Measurements from ENCODE around the genes SPEM1, CHRNB1 and ZBTB4.

- PRO-cap: no peak
These were observed at the start of gene SPEM1 for GRCh38 chr17:7420271-7420490. SPEM1 (plus strand) TSS chr17:7420324.

GRCh38 chr17:7439989-7440685 lies 825 bp downstream of the FGF11 start:
- PRO-cap: bidirectional peak, plus-strand start at chr17:7440146, minus-strand start at chr17:7440090; bidirectional peak, plus-strand start at chr17:7440434, minus-strand start at chr17:7440367; bidirectional peak, plus-strand start at chr17:7440808, minus-strand start at chr17:7440485

- PRO-cap: unidirectional peak, plus-strand start at chr17:7445073
These were observed at the start of gene CHRNB1 for GRCh38 chr17:7444694-7445175. CHRNB1 (plus strand) TSS chr17:7445061.

DNA sequence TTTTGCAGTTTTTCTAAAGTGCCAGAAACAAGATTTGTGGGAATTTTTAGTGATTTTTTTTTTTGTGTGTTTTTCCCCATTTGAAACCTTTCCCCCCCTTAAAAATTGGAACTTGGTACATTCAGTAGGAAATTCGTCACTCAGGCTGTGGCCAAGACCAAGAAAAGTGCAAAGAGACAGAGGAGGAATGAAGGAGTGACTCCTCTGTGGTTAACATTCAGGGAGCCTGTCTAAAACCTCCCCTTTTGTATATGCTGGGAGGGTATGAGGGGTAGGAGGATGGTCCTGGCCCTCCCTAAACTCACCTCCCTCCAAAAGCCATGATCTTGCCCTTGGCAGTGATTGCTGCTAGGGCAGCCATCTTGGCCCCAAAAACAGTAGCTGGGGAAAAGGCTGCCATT lies 15.2 kb downstream of the CHRNB1 start:
- PRO-cap: no peak

DNA sequence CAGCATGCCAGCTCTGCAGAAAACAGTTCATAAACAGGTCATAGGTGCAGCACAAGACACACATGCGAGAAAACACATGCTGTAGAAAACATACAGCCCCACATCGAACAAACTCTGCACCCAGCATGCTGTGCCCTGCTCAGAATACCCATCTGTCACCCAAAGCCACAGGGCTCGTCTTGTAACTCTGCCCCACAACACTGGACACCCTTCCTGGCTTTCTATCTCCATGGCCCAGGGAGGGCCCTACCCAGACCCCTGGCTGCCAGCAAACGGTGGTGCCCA lies 899 bp downstream of the ZBTB4 start:
- PRO-cap: no peak

DNA sequence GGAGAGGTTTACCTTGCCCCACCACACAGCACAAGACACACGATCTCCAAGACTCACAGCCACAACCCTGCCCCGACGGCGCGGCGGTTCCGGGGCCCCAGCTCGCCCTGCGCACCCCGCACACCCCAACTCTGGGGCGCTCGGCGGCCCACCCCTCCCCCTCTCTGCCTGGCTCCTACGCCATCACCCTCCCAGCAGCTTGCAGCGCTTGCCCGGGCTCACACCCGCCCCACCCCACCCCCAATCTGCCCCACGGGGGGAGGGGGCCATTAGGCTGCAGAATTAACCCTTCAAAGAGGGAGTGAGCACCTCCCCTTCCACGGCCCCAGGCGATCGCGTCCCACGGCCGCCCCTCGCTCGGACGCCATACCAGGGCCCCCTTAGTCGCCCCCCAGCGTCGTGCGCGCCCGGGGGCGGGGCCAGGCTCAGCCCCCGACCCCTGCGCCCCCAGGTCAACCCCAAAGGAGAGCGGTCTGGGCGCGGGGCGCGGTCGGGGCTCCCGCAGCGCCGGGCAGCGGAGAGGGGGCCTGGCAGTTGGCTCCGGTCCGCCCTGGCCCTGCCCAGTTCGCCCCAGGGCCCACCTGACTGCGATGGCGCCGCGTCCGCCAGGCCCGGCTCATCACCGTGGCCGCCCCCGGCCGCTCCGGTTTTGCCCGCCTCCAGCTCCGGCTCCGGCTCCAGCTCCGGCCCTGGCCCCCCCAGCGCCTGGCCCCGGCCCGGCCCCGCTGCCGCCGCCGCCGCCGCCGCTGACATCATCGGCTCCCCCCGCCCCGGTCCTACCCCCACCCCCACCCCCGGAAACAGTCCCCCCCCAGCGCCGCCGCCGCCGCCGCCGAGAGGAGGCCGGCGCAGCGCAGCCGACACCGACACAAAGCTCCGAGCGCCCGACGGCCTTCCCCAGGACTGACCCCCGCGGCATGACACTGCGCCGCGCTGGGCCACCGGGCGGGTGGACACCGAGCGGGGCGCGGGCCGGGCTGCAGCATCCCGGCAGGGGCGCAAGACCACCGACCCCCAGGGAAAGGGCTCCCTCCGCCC lies at the start of gene ZBTB4:
Gene ZBTB4, minus strand, starts transcription at position 757 of the 1,038 bp plus-strand sequence.
- PRO-cap: bidirectional peak, plus-strand start at position 461 of the sequence, minus-strand start at position 368 of the sequence; bidirectional peak, plus-strand start at position 835 of the sequence, minus-strand start at position 707 of the sequence

GRCh38 chr17:7484153-7484892 lies 3.1 kb downstream of the SLC35G6 start:
- PRO-cap: bidirectional peak, plus-strand start at chr17:7484370, minus-strand start at chr17:7484249; bidirectional peak, plus-strand start at chr17:7484829, minus-strand start at chr17:7484692

DNA sequence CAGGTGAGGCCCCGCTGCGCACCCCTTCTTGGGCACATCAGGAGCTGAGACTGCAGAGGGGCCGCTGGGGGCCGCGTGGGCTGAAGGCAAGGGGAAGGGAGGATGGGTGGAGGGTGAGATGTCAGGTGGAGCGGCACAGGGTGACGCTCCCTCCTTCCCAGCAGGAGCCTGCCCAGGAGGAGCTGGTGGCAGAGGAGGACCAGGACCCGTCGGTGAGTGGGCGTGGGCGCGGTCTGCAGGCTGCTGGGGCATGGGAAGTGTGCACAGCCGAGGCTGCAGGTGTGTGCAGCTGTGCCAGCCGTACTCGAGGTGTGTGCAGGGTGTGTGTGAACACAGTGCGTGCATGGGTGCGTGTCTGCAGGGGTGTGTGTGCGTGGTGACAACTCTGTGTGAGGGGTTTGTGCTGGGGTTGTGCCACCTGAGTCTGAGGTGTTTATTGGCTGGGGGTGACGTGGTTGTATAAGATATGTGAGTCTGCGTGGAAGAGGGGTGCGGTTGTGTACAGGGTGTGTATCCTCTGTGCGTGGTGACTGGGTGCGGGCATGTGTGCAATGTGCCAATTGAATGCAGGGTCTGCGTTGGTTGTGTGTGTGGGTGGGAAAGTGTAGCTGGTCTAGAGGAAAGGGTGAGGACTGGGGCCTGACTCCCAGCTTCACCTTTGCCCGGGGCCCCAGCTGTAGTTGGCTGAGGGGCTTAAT lies 601 bp downstream of the TNFSF12 start:
- PRO-cap: no peak

- PRO-cap: bidirectional peak, plus-strand start at chr17:7573526, minus-strand start at chr17:7573468; bidirectional peak, plus-strand start at chr17:7573891, minus-strand start at chr17:7573781
These were observed 778 bp downstream of the EIF4A1 start for GRCh38 chr17:7573122-7574084.

GRCh38 chr17:7614342-7614615 lies 418 bp downstream of the FXR2 start:
- PRO-cap: bidirectional peak, plus-strand start at chr17:7614683, minus-strand start at chr17:7614582

- PRO-cap: no peak
These were observed 17.8 kb downstream of the ATP1B2 start for GRCh38 chr17:7668490-7669040.

DNA sequence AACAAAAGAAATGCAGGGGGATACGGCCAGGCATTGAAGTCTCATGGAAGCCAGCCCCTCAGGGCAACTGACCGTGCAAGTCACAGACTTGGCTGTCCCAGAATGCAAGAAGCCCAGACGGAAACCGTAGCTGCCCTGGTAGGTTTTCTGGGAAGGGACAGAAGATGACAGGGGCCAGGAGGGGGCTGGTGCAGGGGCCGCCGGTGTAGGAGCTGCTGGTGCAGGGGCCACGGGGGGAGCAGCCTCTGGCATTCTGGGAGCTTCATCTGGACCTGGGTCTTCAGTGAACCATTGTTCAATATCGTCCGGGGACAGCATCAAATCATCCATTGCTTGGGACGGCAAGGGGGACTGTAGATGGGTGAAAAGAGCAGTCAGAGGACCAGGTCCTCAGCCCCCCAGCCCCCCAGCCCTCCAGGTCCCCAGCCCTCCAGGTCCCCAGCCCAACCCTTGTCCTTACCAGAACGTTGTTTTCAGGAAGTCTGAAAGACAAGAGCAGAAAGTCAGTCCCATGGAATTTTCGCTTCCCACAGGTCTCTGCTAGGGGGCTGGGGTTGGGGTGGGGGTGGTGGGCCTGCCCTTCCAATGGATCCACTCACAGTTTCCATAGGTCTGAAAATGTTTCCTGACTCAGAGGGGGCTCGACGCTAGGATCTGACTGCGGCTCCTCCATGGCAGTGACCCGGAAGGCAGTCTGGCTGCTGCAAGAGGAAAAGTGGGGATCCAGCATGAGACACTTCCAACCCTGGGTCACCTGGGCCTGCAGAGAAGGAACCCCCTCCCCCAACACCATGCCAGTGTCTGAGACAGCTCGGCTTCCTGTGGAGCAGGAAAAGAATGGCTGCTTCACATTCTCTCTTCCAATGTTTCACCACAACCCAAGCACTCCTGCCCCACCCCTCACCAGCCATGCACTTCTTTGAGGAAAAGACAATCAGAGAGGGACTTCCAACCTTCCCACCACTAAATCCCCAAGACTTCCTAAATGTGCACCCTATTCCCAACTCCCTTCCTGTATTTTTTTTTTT lies 11.1 kb downstream of the TP53 start:
- PRO-cap: no peak

DNA sequence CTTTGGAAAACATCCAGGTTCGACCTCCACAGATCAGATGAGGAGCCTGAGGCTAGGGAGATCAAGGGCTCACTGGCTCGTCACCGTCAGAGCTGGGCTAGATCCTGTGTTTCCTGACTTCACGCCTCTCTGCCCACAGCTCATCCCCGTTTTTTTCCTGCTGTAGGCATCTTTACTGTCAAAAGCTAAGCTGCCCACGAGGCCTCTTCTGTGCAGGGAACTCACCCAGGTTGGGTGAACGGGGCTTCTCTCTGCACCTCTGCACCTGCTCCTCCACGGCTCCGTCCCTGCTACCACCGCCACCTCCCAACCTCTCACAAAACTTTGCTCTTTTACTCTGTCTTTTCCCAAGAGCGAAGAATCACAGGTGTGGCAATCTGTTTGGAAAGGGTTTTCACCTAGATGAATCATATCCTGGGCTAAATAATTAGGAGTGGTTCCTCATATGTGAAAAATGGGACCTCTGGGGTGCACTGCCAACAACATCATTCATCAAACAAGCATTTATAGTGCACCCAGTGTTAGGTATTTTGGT lies 24.8 kb upstream of the KDM6B start:
- PRO-cap: no peak

DNA sequence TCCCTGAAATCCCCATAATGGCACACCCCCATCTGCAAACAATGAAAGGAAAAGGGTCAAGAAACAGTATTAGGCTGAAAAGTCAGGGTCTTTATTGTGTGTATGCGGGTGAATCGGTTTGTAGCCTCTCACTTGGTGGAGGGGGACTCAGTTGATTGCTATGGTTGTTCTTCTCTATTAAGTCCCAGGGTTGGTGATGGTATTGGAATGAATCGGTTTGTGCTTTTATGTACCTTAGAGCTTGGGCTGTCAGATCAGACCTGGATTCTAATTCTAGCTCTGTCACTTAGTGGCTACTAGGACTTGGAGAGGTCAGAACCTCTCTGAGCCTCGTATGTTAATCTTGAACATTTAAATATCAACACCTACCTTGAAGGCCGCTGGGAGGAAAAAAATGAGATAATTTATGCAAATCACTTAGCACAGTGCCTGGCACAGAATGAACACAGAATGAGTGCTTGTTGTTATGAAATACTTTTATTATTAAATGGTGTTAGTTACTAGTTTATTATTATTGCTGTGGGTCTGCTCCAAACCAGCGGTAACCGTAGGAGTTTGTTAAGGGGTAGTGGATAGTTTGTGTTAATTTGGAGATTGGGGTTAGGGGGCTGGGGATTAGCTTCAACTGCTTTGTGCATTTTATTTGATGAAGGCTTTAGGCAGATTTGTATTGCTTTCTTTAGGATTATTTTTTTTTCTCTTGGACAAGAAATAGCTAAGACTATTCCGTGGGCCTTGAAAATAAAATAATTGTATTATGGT lies 3.5 kb downstream of the KDM6B start:
- PRO-cap: no peak

DNA sequence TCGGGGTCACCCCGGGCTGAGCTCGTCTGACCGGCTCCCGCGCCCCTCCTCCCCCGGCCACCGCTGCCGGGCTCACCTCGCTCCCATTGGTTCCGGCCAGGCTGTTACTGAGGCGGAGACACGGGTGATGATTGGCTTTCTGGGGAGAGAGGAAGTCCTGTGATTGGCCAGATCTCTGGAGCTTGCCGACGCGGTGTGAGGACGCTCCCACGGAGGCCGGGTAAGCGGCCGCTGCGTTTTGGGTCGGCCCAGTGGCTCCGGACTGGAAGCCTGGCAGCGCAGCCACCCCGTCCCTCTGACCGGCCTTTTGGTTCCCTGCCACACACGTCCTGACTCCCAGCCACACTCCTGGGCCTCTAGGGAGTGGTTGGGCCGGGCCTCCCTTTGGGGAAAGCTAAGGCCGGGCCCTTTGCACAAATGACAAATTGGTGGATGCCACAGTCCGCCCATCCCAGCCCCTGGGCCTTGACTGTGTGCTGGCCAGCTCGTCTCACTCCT lies 10.0 kb upstream of the TMEM88 start:
- PRO-cap: bidirectional peak, plus-strand start at position 249 of the sequence, minus-strand start at position 74 of the sequence

- PRO-cap: no peak
These were observed 7.6 kb upstream of the TMEM88 start for GRCh38 chr17:7847147-7847794.

DNA sequence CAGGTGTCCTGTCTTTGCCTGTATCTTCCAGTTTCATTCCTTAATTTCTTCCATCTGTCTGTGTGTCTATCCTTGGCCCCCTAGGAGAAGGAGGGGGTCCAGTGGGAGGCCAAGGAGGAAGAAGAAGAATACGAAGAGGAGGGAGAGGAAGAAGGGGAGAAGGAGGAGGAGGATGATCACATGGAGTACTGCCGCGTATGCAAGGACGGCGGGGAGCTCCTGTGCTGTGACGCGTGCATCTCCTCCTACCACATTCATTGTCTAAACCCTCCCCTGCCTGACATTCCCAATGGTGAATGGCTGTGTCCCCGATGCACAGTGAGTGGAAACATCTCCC lies 6.2 kb downstream of the CHD3 start:
- PRO-cap: no peak

GRCh38 chr17:7911668-7912297 lies 4.3 kb downstream of the RNF227 start:
- PRO-cap: no peak

GRCh38 chr17:8048317-8048965 lies 9.6 kb downstream of the ALOX15B start:
- PRO-cap: no peak

DNA sequence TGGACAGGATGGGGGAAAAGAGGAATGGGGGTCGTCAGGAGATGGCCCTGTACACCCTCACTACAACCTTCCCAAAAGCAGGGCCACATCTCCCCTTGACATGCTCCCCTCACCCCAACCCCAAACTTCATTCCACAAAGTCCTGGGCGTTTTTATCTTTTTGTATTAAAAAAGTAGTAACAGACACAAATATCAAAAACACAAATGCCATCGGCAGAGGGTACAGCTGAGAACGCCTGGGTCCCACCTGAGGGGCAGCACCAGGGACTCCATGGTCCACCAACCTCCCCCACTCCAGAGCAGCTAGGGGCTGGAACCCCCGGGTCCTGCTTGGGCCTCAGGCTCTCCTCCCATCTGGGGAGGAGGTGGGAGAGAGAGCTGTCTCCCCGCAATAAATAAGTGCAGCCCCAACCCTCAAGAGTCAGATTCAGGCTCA lies 11.9 kb downstream of the PER1 start:
- PRO-cap: no peak